ENCODE results near the gene XDH.

DNA sequence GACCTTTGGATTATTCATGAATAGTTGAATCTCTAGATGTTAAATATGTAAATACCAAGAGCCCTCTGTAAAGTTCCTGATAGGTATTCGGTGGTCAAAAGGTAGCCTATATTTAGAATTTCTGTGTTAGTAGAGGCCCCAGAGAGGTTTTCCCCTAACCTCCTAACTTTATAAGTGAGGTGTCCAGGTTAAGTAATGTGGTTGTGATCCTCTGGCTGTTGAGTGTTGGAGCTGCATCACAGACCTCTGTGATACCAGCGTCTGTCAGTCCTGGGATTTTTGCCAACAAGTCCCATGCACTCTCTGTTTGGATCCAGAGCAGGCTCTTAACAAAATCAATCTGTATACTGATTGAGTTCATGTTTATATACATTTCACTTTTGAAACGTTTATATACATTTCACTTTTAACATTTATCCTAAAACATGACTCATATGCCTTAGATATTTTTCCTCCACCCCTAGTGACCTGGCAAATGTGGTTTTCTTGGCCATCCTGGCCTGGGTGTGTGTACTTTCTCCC is 67.5 kb downstream of the LCLAT1 start:
- PRO-cap, 3 experiments = no peak in any of the 3 experiments
- RAMPAGE, long total RNA = no peak
- RRBS, 2 experiments = no CpG with 5 or more reads among the region's 3 CpGs

DNA sequence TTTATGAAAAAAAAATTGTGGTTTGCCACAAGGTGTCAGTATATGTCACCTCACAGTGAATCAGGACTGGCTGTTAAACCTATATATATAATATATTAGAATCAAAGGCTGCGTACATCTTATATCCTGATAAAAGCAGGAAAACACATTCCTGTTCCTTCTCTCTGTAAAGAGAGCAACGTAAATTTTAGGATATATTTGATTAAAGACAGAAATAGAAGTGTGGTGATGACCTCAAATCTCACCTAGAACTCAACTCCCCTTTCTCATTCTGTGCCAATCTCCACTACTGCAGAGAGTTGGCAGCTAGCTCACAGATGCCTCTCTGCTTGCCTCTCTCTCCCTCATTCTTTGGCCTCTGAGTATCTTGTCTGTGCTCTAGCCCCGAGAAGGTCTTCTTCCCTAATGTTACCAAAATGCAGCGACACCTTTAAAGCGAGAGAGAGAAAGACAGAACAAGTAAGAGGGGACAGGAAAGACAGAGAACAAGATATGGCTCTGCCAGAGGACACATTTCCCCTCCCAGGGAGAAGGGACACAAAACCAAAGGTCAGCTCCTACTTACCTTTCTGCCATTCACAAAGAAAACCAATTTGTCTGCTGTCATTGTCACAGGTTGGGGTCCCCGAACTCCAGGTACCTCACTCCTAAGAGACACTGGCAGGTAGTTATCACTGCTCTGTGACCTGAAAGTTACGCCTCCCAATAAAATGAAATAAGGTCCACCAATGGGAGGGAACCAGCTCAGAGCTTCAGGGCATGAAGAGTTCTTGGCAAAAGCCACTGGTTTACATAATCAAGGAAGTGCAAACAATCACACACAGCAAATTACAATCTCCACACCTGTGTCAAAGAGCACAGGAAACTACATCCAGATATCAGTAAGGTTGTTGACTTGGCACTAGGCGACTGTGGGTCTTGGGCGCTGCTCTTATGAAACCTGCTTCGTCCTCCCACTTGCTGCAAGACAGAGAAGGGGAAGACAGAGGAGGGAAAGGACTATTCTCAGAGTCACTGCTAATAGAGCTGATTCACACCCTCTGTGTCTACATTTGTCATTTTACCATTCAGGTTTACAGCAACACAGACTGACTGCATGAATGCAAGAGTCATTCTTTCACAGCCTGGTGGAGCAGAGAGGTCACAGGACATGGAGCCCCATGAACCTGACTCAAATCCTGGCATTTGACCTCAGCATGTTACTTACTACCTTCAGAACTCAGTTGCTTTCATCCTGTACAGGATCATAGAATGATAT is at the start of gene XDH:
XDH (minus strand) TSS at position 683 of the 1,258 bp plus-strand sequence.
- PRO-cap, 3 experiments = no peak in any of the 3 experiments
- RAMPAGE, long total RNA = no peak
- RRBS, 2 experiments = no CpG with 5 or more reads among the region's 10 CpGs

GRCh38 chr2:31703102-31703839 is 122.5 kb upstream of the SRD5A2 start:
- PRO-cap, 3 experiments = no peak in any of the 3 experiments
- RAMPAGE, long total RNA = no peak
- RRBS, 2 experiments = no CpG with 5 or more reads among the region's 1 CpG

GRCh38 chr2:31704940-31705280 is 124.2 kb upstream of the SRD5A2 start:
- PRO-cap, 3 experiments = no peak in any of the 3 experiments
- RAMPAGE, long total RNA = no peak
- RRBS, 2 experiments = no CpG with 5 or more reads among the region's 2 CpGs

GRCh38 chr2:31980595-31981067 is 30.2 kb downstream of the MEMO1 start:
- PRO-cap, 3 experiments = no peak in any of the 3 experiments
- RAMPAGE, long total RNA = no peak
- RRBS, 2 experiments = no CpG with 5 or more reads among the region's 6 CpGs

GRCh38 chr2:32201166-32201753 is 35.6 kb downstream of the SLC30A6 start:
- PRO-cap, 3 experiments = no peak in any of the 3 experiments
- RAMPAGE, long total RNA = no peak
- RRBS, 2 experiments = no CpG with 5 or more reads among the region's 6 CpGs

GRCh38 chr2:32357559-32358333 is 923 bp downstream of the BIRC6 start:
- PRO-cap, 3 experiments = peak in 2 of 3 experiments; most common plus-strand start chr2:32358122 (in 1); most common minus-strand start chr2:32357991 (in 1)
- RAMPAGE, long total RNA = no peak
- RRBS, 2 experiments = 2 to 4% methylated on average over 14 to 16 of the region's 48 CpGs

DNA sequence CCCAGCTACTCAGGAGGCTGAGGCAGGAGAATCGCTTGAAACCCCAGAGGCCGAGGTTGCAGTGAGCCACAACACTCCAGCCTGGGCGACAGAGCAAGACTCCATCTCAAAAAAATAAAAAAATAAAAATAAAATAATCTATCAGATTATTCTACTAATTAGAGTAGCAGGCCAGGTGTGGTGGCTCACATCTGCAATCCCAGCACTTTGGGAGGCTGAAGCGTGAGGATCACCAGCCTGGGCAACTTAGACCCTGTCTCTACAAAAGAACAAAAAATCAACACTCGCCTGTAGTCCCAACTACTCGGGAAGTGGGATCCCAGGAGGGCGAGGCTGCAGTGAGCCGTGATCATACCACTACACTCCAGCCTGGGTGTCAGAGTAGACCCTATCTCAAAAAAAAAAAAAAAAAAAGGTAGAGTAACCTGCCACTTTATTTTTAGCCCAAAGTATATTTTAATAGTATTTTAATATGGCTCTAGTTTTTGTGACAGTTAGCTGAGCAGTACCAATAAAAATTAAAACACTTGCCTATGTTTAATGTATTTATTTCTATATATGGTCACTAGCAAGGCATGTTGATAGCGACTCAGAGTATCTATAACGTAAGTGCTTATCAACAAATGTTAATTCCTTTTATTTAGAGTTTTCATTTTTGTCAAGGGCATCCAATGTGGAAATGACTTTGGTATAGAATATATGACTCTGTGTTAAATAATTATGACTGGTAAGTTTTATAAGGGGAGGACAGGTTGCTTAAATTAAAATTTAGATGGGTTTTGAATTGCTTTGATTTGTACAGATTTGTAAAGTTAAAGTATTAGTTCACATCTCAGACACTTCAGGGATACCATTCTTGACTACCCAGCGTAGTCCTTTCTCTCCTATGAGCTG is 72.1 kb upstream of the TTC27 start:
- PRO-cap, 3 experiments = no peak in any of the 3 experiments
- RAMPAGE, long total RNA = no peak
- RRBS, 2 experiments = no CpG with 5 or more reads among the region's 11 CpGs

GRCh38 chr2:32617780-32618351 is 10.0 kb upstream of the TTC27 start:
- PRO-cap, 3 experiments = no peak in any of the 3 experiments
- RAMPAGE, long total RNA = no peak
- RRBS, 2 experiments = no CpG with 5 or more reads among the region's 2 CpGs

DNA sequence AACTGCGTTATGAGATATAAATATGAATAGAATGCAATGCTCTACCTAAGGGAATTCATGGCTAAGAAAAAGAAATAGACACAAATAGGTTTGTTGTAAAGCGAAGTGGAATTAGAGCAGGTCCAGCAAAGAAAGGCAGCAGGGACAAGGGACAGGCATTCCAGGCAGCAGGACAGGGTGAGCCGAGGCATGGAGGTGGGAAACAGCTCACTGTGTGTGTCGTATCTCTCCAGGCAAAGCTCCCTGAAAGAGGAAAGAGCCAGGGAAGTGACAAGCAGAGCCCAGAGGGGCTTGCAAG is 46.2 kb upstream of the LTBP1 start:
- PRO-cap, 3 experiments = no peak in any of the 3 experiments
- RAMPAGE, long total RNA = no peak
- RRBS, 2 experiments = no CpG with 5 or more reads among the region's 4 CpGs

GRCh38 chr2:33121481-33121697 is 174.6 kb downstream of the LTBP1 start:
- PRO-cap, 3 experiments = no peak in any of the 3 experiments
- RAMPAGE, long total RNA = no peak
- RRBS, 2 experiments = no CpG with 5 or more reads among the region's 6 CpGs

GRCh38 chr2:33134096-33135210 is 187.7 kb downstream of the LTBP1 start:
- PRO-cap, 3 experiments = peak in 2 of 3 experiments; most common plus-strand start chr2:33134596 (in 2); most common minus-strand start chr2:33134479 (in 1)
- RAMPAGE, long total RNA = no peak
- RRBS, 2 experiments = no CpG with 5 or more reads among the region's 24 CpGs

DNA sequence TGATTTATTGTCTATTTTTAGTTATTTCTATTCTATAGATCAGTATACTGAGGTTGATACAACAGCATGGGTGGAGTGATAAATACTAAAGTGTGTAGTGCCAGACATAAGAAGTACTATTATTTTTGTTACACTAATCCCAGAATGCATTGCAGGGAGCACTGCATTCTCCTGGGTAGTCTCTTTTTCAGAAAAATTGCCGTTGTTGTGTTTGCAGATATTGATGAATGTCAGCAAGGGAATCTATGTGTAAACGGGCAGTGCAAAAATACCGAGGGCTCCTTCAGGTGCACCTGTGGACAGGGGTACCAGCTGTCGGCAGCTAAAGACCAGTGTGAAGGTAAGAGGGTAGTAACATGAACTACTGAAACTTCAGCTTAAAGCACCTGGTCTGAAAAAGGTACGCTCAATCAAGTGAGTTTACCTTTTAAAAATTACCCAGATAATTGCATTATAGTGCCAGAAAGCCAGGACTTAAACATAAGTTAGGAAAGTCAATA is 176.2 kb upstream of the RASGRP3 start:
- PRO-cap, 3 experiments = no peak in any of the 3 experiments
- RAMPAGE, long total RNA = no peak
- RRBS, 2 experiments = no CpG with 5 or more reads among the region's 5 CpGs

GRCh38 chr2:33436066-33436679 is 40.3 kb upstream of the RASGRP3 start:
- PRO-cap, 3 experiments = no peak in any of the 3 experiments
- RAMPAGE, long total RNA = no peak
- RRBS, 2 experiments = no CpG with 5 or more reads among the region's 3 CpGs

- PRO-cap, 3 experiments = peak in 1 of 3 experiments; most common plus-strand start chr2:33445234 (in 1)
- RAMPAGE, long total RNA = no peak
- RRBS, 2 experiments = no CpG with 5 or more reads among the region's 3 CpGs
Observed at GRCh38 chr2:33444874-33445517, 31.5 kb upstream of the RASGRP3 start.

DNA sequence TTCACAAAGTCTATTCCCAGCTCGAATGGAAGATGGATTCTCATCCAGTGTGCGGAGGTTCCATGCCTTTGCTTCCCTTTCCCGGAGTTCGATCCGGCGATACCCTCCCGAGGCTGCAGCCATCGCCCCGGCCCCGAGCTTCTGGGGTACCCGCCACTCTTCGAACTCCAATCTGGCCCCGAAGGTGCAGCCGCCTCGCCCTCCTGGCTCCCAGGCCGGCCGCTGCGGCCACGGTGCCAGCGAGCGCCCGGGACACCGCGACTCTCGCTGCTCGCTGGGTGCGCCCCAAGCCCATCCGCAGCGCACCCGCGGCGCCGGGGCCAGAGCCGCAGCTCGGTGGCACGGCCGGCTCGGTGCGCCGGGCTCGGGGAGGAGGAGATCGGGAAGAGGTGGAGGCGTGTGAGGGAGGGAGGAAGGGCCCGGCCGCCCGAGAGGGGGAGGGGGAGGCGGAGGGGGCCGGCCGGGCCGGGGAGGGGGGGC is 365 bp upstream of the CRIM1 start:
- PRO-cap, 3 experiments = peak in 3 of 3 experiments; most common minus-strand start position 389 of the sequence (in 3)
- RAMPAGE, long total RNA = no peak
- RRBS, 2 experiments = 2 to 4% methylated on average over 25 to 27 of the region's 50 CpGs

GRCh38 chr2:36367826-36368490 is 12.4 kb downstream of the CRIM1 start:
- PRO-cap, 3 experiments = no peak in any of the 3 experiments
- RAMPAGE, long total RNA = no peak
- RRBS, 2 experiments = no CpG with 5 or more reads among the region's 10 CpGs

GRCh38 chr2:36583167-36583599 is 14.8 kb downstream of the FEZ2 start:
- PRO-cap, 3 experiments = no peak in any of the 3 experiments
- RAMPAGE, long total RNA = no peak
- RRBS, 2 experiments = no CpG with 5 or more reads among the region's 4 CpGs

DNA sequence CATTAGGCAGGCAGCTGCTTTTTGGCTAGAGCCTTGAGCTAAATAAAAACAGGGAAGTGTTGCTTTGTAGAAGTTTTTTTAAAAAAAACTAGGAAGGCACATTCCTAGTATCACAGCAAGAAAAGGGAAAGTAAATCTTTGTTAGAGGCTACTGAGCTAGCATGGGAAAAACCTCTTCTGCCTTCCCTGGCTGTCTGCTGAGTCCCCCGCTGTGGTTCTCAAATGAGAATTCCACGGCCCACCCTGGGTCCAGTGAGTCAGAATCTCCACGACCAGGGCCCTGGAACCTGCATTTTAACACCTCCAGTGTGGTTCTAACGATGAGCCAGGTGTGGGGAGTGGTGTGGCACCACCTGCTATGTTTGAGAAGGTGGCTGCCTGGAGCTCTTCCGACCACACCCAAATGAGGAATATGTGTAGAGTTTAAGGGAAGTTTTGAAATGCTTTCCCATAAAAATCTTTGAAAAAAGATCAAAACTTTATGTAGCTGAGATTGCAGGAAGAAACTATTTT is 66.5 kb downstream of the VIT start:
- PRO-cap, 3 experiments = no peak in any of the 3 experiments
- RAMPAGE, long total RNA = no peak
- RRBS, 2 experiments = no CpG with 5 or more reads among the region's 5 CpGs

- PRO-cap, 3 experiments = no peak in any of the 3 experiments
- RAMPAGE, long total RNA = no peak
- RRBS, 2 experiments = no CpG with 5 or more reads among the region's 6 CpGs
Observed at GRCh38 chr2:36899416-36899957, 66.8 kb downstream of the STRN start.